Transverse colon (tissue), 4 donors: ENCODE results near the gene GBX2.

- PRO-cap = no peak
- RAMPAGE, long total RNA, 4 experiments = no peak in any of the 4 experiments
Observed at GRCh38 chr2:234960804-234961071, 8.9 kb downstream of the SH3BP4 start.

GRCh38 chr2:234969549-234970128, 17.8 kb downstream of the SH3BP4 start:
- PRO-cap = no peak
- RAMPAGE, long total RNA, 4 experiments = no peak in any of the 4 experiments

DNA sequence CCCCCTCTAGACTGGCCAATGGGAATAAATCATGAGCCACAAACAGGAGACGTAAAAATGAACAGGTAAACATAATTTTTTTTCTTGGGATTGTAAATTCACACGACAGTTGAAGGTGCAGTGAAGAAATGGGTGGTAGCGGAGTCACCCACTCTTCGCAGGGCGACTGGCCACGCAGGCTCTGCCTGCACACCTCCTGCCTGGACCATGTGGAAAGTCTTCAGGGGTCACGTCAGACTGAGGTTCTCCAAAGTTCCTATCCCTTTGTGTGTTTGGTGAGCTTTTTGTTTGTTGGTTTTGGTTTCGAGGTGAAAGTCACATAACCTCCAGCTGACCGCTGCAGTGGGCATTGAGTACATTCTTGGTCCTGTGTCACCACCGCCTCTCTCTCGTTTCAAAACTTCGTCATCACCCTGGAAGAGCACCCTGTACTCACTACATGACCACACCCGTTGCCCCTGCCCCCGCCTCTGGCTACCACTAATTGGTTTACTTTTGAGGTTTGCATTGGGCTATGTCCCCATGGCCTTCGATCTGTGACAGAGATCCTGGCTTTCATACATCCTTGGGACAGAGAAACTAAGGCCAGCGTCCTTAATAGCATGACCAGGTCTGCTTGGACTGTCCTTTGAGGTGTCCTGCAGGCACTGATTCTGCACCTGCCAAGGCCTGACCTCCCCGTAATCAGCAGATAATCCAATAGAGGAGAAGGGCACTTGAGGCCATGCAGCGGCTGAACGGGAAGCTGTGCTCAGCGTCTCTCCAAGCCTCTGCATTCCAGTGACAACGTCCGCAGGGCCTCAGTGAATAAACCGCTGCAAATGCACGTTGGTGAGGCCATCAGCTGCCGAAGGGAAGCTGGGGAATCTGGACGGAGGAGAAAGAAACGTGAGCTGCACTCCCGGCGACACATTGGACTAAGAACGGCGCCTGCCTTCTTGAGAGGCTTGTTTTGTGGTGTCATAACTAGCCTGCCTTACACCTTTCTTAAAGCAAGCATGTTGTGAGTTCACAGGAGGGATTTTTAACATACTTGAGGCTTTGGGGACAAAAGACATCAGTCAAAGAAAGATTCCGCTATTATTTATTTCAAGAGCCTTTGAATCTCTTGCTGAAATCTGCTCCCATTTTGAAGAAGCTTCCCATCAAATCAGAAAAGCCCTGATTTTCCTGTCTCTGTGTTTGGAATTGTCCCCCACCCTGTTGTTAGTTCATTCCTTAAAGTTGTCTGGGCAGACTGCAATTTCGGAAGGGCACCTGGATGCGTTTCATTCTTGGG, 46.9 kb downstream of the SH3BP4 start:
- PRO-cap = no peak
- RAMPAGE, long total RNA, 4 experiments = no peak in any of the 4 experiments

DNA sequence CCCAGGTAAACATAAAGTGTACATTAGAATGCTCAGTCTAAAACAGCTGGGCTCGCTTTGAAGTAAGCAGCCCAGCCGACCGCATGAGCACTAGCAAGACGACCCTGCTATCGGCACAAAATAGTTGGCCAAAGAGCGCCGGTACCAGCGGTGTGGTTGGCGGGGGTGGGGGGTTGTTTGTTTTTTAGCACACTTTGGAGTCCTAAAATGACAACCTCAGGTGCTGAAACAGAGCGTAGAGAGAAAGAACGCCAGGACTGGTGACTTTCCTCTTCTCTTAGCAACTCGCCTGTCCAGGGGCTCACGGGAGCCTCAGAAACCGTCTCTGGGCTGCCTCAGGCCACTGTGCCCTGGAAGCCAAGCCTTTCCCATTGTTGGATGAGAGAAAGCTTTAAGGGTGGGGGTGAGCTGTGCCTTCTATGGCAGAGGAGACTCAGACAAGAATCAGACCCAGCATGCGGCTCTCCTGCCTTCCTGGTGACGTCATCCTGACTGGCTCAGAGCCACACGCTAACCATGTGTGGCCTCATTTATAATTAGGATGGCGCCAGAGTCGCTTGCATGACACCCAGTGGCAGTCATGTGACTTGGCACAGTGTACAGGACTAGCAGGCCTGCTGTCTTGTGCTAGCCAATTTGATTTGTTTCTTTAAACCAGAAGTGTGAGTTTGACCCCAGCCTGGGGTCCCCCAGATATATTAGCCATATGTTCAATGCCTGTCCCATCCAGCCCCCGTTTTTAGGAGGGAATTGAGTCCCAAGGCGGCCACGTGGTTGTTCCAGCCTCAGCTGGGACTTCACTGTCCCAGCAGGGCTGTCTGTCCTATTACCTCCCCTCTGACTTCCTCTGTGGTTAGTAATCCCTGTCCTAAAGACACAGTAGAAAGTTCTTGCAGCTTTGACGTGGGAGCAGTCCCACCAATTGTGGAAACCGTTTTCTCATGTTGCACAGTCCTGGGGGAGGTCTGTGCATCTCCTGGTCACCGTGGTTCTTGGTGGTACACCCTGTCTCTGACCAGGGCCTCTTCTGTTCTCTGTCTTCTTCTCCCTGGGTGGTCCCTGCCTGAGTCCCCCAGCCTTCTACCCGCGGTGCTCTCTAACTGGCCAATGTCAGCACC, 99.2 kb downstream of the SH3BP4 start:
- PRO-cap = no peak
- RAMPAGE, long total RNA, 4 experiments = no peak in any of the 4 experiments

DNA sequence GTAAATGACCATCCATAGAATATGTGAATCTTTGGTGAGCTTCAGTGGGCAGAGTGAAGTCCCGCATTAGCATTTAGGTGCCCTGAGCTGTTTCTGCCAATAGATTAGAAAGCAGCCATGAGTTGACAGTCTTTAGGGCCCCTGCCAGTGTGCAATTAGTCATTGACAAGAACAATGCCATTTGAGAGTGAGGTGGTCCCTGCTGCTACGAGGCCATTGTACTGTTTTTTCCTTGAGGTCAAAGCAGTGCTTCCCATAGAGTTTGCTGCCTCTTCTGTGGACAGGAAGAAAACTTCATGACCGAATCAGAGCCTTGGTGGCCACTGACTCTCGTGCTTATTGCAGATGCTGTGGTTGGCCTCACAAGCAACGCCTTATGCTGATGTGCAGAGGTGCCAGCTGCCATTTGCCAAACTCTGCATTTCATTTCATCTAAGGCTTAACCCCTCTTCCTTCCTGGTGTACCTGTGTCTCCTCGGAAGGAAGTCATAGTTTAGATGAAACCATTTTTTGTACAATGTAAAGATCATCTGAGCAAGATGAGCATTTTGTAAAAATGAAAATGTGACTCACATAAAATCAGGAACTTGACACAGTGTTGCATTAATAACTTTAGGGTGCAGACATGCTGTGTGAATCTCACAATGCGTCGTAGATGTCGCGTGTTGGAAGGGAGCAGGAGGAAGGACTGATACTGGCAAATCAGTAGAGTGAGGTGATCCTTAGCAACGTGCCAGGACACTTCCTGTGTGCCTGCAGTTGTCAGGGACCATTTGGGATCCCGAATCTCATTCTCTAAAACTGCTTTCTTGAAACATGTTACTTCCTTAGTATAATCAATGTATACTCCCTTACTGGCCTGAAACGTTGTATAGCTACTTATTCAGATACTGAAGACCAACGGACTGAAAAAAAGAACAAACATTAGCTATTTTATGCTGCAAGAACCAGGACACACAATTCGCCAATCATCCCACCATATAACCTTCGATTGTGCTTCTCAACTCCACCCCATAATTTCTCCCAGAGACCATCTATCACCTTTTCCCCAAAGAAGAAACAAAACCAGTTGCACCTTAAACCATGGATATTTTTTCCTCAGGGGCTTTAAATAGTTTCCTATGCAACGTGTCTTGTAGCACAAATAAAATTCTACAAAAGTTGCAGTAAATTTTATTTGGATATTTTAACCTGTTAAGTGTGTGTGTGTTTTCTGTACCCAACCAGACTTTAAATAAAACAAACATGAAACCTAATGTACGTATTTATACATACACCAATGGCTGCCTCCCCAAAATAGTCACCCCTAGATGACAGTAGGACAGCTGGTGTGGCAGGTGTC, 103.1 kb downstream of the SH3BP4 start:
- PRO-cap = no peak
- RAMPAGE, long total RNA, 4 experiments = no peak in any of the 4 experiments

- PRO-cap = unidirectional peak, minus-strand start at chr2:235263731; unidirectional peak, minus-strand start at chr2:235263773; unidirectional peak, minus-strand start at chr2:235263963
- RAMPAGE, long total RNA, 4 experiments = no peak in any of the 4 experiments
Observed at GRCh38 chr2:235263396-235264160, 230.3 kb upstream of the AGAP1 start.

- PRO-cap = no peak
- RAMPAGE, long total RNA, 4 experiments = no peak in any of the 4 experiments
Observed at GRCh38 chr2:235495821-235496981, 2.4 kb downstream of the AGAP1 start.

GRCh38 chr2:235505182-235506032, 11.6 kb downstream of the AGAP1 start:
- PRO-cap = unidirectional peak, plus-strand start at chr2:235505555
- RAMPAGE, long total RNA, 4 experiments = start-site peak on the plus strand in 1 of 4 experiments, at chr2:235505470-235505886 at its widest, 9 to 15 reads per replicate

DNA sequence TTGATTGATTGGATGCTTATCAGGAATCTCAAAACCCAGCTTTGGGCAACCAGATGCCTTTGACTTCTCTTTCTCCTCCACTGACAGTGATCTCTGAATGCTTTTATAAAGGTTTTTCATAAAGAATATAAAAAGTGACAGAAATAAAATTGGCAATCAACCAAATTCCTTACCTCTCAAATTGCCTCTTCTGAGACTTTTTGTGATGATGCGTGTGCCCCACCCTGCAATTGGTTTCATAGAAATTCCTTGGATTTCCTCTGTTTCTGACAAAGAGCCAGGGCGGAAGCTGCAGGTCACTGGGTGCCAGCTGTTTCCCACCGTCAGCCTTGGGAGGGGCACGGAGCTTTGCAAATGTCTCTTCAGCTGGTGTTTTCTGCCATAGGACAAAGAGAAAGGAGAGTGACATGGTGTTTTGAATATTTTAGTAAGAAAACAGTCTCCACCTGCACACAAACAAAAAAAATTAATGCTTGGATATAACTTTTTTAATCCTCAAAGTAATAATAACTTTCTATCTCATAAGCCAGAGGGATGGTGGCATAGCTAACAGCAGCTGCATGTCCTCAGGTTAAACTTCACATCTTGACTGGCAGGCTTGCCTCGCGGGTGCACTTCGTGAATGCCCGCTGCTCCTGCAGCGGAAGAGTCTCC, 24.5 kb downstream of the AGAP1 start:
- PRO-cap = no peak
- RAMPAGE, long total RNA, 4 experiments = start-site peak on the plus strand in 1 of 4 experiments, centred at position 268 of the sequence, 13 reads per replicate

DNA sequence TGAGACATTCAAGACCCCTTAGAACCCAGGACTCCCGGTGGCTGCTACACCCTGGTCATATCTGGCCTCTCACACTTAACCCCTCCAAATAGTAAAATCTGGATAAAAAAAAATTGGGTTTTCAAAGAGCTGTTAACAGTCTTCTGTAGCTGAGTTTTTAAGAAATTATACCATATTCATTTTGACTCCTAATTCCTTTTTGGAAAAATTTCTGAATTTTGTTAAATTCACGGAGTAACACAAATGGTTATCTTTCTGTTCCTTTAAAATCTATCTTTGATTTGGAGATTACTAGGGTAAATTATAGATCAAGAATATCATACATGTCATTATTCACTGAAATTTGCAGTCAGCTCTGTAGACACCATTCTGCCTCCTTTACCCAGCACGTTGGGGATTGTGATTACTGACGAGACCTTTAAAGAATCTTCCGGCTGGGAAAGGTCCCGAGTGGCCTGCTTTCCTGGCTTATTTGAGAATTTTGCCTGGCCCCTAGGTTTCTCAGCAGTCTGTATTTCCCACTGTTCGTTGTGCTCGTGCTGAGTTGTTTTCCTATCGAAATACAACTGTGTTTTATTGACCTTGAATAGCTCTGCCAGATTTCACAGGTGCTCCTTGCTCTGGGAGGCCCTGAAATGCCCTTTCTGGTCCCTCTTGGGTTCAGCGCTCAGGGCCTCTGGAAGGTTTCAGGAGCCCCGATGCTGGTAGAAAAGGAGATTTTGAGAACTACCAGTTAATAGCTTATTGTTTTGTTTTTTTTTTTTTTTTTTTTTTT, 94.8 kb downstream of the AGAP1 start:
- PRO-cap = no peak
- RAMPAGE, long total RNA, 4 experiments = start-site peak on the plus strand in 1 of 4 experiments, centred at position 279 of the sequence, 7 reads per replicate

GRCh38 chr2:235596747-235597353, 103.0 kb downstream of the AGAP1 start:
- PRO-cap = no peak
- RAMPAGE, long total RNA, 4 experiments = start-site peak on the plus strand in 1 of 4 experiments, at chr2:235597067-235597198 at its widest, 7 reads per replicate

GRCh38 chr2:235689472-235690123, 195.8 kb downstream of the AGAP1 start:
- PRO-cap = no peak
- RAMPAGE, long total RNA, 4 experiments = no peak in any of the 4 experiments

DNA sequence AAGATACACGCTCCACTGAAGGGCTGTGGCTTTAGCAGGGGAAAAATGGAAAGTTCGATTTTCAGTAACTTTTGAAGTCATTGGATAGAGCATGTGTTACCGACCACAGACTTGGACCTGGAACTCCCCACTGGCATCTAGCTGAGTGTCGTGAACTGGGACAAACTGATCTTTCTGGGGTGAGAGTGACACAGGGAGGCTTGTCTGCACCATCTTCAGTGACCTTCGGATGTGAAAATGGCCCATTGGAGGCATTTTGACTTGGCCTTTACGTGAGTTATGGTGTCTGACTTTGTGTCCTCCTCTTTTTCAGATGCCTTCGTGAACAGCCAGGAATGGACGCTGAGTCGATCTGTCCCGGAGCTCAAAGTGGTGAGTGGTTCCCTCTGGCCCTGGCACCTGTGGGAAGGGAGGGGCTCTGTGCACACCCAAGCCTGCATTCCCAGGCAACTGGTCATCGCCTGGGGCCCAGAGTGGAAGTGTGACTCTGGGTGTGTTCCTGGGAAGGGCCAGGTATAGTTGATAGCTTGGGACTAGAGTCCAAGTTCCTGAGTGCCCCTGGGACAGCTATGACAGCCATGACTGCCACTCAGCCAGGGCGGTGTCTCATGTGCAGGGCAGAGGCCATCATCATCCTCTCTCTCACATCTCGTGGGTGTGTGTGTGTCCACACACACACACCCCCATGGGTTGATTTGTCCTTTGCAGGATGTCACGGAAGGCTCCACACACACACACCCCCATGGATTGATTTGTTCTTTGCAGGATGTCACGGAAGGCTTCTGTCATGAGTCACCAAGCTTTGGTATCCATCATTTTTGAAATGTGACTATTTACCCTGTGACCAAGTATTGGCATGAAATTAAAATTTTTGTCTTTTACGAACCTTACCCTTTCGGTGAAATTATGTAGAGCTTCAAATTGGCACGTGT, 215.3 kb downstream of the AGAP1 start:
- PRO-cap = bidirectional peak, plus-strand start at position 647 of the sequence, minus-strand start at position 401 of the sequence
- RAMPAGE, long total RNA, 4 experiments = start-site peak on the plus strand in 2 of 4 experiments, centred at positions 297 to 310 of the sequence, 7 to 13 reads per replicate; start-site peak on the minus strand in 1 of 4 experiments, centred at position 379 of the sequence, 14 reads per replicate

- PRO-cap = no peak
- RAMPAGE, long total RNA, 4 experiments = start-site peak on the plus strand in 1 of 4 experiments, at chr2:235792508-235792942 at its widest, 24 reads per replicate
Observed at GRCh38 chr2:235792529-235793193, 298.8 kb downstream of the AGAP1 start.

DNA sequence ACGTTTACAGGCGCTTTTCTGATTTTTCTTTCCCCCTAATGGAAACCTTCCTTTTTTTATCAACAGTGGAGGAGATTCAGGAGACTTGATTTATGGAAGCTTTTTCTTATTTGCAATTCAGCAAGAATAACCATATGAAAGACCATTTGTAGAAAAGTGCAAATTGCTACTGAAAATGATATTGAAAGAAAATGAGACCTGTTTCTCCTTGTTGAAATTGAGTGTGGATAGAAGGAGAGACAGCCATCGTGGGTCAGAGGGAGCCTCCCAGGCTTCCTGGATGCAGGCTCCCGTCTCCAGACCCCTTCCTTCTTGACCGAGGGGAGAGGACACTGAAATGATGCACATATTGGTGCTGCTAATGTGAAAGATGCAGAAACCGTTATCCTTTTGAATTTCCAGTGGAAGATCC, 331.1 kb downstream of the AGAP1 start:
- PRO-cap = no peak
- RAMPAGE, long total RNA, 4 experiments = start-site peak on the plus strand in 1 of 4 experiments, centred at position 208 of the sequence, 12 reads per replicate

- PRO-cap = no peak
- RAMPAGE, long total RNA, 4 experiments = start-site peak on the plus strand in 2 of 4 experiments, at chr2:235863536-235863810 at its widest, 9 to 14 reads per replicate
Observed at GRCh38 chr2:235863507-235863898, 304.7 kb downstream of the GBX2 start.

DNA sequence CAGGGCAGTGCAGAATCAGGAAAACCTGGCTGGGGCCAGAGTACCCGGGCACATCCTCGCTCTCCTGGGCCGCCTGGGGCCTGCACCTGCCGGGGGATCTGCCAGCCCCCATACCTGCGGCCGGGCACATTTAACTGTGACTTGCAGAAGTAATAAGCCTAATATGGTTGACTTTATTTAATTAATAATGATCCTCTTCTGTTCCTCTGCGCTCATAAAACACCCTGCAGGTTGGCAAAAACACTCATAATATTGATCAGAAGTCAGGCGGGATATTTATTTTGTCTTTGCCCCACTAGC, 60.5 kb downstream of the GBX2 start:
- PRO-cap = no peak
- RAMPAGE, long total RNA, 4 experiments = no peak in any of the 4 experiments

- PRO-cap = no peak
- RAMPAGE, long total RNA, 4 experiments = no peak in any of the 4 experiments
Observed at GRCh38 chr2:236168243-236168645, at the start of gene GBX2. GBX2 (minus strand) TSS chr2:236168386.

GRCh38 chr2:236179158-236179850, 11.1 kb upstream of the GBX2 start:
- PRO-cap = no peak
- RAMPAGE, long total RNA, 4 experiments = no peak in any of the 4 experiments

GRCh38 chr2:236241343-236242104, 22.7 kb downstream of the ASB18 start:
- PRO-cap = no peak
- RAMPAGE, long total RNA, 4 experiments = no peak in any of the 4 experiments